ENCODE measurements around a stretch of chr10.

- PRO-cap: no peak
Observed at GRCh38 chr10:95471489-95472232, 89.5 kb downstream of the SORBS1 start.

- PRO-cap: no peak
Observed at GRCh38 chr10:95481165-95481750, 79.9 kb downstream of the SORBS1 start.

DNA sequence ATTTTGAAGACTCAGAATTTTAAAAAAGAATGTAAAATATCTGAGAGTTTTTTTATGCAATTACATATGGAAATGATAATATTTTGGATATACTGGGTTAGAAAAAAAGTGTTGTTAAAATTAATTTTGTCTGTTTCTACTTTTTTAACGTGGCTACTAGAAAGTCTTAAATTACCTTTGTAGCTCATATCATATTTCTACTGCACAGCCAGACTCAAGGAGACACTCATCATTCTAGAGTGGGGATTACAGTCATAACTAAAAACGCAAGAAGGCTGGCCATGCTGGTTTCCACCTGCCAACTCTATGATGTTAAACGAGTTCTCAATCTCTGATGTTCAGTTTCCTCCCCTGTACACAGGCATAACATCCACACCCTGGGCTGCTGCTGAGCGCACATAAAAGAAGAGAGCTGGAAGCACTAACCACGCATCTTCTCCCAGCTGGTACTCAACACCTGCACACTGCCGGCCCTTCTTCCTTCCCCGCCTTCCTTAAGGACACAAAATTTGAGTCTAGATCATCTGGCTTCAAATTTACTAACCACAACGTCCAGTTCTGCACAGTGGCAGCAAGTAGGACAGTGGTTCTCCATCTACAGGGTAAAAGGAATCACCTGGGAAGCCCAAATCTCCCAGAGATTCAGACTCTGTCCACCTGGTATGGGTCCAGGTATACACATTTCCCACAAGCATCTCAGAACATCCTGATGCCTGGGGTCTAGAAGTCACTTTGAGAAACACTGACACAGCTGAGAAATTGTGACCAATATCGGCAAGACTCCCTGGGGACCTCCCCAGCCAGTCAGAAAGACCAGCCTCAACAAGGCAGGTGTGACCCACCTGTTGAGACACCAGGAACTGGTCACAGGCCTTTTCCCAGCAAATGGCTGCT lies 60.4 kb downstream of the SORBS1 start:
- PRO-cap: no peak

DNA sequence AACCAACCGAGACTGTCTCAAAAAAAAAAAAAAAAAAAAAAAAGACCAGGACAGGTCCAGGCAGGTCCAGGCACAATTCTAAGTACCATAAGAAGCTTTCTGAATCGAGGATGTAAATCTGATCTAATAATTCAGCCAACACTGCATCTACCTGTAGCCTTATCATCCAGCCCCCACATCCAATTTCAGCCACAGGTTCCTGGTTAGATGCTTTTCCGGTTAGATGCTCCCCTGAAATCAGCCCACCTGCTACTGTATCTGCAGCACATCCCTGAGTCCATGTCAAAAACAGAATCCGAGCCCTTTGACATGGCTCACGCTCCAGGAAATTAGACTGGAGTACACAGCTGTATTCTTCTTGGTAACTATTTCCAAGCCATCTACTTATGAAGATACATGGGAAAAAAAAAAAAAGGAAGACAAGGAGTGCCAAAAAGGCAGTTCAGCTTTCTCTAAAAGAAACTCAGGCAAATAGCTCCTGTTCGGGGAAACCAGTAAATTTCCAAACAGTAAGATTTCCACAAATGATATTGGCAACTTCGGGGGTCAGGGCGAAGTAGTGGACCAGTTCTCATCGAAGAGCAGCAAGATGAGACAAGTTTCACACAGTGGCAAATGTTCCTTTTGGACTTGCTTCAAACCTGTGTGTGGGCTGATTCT lies 48.6 kb downstream of the SORBS1 start:
- PRO-cap: no peak

DNA sequence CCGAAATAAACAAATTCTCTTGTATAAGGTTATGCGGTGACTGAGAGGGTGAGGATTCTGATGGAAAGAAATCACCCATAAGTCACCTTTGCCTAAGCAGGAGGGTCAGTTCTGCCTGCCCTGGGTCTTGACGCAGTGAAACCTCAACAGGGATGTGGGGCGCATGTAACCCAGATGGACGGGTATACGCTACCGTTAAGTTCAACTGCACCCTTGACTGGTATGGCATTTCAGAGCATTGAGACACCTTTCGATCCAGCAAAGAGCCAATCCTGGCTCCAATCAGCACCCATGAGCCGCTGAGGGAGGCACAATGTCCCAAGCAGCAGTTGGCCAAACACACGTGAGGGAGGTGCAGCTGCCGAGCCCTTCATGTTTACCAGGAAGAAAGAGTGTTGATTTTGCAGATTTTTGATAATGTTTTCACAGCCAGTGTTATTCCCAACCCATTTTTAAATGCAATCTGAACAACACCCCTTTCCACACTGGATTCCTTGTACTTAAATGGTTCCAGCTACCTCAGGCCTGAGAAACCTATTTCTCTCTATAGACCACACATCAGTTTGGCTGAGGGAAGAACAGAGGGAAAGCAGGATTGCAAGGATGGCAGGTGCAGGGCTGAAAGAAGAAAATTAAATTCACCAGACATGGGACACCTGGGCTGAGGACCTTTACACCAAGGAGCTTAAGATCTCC lies 48.0 kb downstream of the SORBS1 start:
- PRO-cap: no peak

- PRO-cap: no peak
Observed at GRCh38 chr10:95535910-95536597, 25.1 kb downstream of the SORBS1 start.

DNA sequence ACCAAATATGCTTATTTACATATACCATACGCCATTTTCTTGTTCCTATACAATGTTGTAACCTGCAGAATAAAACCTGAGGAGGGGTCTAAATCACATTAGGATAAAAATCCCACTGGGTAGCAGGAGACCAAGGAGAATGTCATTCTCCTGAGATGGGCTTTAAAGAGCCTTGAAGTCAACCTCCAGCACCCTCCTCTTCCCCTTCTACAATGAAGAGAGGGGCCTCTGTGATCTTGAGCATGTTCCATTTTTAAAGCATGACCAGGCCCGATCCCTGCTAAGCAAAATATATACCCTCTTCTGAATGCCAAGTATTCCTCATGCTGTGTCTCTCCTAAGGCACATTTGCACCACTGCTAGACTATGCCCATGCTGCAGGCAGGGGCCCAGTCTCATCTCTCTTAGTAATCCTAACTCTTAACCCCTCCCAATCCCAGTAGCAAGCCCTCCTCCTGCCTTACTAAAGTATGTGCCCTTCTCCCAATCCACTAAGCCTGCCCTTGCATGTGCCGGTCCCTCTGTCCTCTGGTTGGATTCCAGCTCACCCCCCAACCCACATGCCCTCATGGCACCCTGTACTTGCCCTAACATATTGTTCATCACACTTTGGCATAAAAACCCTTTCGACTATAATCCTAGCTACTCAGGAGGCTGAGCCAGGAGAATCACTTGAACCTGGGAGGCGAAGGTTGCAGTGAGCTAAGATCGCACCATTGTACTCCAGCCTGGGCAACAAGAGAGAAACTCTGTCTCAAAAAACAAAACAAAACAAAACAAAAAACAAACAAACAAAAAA lies 18.3 kb downstream of the SORBS1 start:
- PRO-cap: no peak

DNA sequence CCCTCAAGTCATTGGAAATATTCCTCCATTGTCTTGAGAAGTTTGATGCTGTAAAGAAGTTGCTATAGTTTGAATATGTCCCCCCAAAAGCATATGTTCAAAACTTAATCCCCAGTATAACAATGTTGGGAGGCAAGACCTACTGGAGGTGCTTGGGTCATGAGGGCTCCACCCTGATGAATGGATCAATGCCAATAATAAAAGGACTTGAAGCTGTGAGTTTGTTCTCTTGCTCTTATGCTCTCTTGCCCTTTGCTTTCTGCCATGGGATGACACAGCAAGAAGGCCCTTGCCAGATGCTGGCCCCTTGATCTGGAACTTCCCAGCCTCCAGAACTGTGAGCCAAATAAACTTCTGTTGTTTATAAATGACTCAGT lies 11.8 kb downstream of the ENTPD1 start:
- PRO-cap: no peak

GRCh38 chr10:95784061-95784846 lies 28.3 kb downstream of the ENTPD1 start:
- PRO-cap: no peak

- PRO-cap: no peak
Observed at GRCh38 chr10:96151630-96152533, 21.8 kb downstream of the ZNF518A start.

- PRO-cap: no peak
Observed at GRCh38 chr10:96262095-96262535, 9.3 kb downstream of the BLNK start.

DNA sequence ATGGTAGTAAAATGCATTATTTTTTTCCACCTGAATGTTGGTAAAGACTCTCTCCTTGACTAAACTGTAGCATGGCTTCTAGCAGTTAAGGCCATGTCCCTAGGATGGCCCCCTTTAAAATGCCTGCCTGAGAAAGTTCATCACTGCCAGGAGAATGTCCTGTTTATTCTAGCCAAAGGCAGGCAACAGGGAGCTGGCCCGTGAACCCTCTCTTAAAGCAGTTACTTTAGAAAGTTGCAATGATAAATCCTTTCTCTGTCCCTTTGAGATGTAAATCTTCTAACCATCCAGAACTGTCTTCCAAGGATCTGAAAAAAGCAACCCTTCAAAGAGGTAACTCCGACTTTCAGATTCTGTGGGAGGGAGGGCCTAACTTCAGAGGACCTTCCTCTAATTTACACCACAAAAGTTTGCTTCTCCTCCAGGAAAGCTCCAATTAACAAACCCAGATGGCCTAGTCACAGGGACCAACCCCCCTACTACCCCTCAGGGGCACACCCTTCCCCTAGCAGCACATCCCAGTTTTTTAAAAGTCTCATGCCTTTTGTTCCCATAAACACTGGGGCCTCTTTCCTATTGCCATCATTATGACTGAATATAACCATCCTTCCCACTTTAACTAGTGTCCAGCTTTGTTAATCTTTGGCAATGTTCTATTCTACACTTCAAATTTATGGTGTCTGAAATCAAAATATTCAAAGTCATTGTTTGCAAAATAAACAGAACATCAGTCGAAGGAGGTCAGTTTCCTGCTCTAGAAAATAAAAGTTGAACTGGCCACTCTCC lies 5.6 kb downstream of the DNTT start:
- PRO-cap: no peak

- PRO-cap: no peak
Observed at GRCh38 chr10:96514845-96515524, 1.3 kb upstream of the TLL2 start.

DNA sequence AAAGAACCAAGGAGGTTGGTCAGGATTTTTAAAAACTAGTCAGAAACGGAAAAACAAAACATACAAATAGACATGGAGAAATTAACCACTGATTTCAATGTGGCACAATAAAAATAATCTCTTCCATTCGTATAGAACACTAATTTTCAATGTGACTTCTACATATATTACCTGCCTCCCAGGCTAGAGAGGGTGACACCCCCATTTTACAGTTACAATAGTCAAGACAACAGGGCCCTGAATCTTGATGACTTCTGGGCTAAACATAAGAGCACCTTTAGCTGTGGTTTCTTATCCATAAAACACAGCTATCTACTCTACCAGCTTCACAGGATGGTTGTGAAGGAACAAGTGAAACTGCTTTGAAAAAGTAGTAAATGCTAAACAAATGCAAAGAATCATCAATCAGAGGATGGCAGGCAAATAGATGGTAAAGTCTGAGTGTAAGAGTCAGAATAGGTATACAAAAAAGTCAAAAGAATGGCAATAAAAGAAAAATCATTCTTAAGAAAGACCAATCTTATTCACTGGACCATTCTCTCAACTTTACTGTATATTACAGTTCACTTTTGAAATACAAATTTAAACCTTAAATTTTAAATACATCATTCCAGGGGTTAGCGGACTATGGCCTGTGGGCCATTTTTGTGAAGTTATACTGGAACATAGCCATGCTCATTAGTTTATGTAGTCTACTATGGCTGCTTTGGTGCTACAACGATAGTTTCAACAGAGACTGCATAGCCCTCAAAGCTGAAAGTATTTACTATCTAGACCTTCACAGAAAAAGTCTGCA lies 3.7 kb upstream of the TLL2 start:
- PRO-cap: no peak

GRCh38 chr10:96551206-96551491 lies 35.7 kb downstream of the TM9SF3 start:
- PRO-cap: no peak

GRCh38 chr10:96559071-96559861 lies 27.5 kb downstream of the TM9SF3 start:
- PRO-cap: no peak

GRCh38 chr10:96567432-96567905 lies 19.3 kb downstream of the TM9SF3 start:
- PRO-cap: no peak

GRCh38 chr10:96587248-96588030 lies 627 bp upstream of the TM9SF3 start:
- PRO-cap: bidirectional peak, plus-strand start at chr10:96587355, minus-strand start at chr10:96587393; unidirectional peak, minus-strand start at chr10:96587444; unidirectional peak, minus-strand start at chr10:96587684

- PRO-cap: no peak
Observed at GRCh38 chr10:96700481-96701230, 19.7 kb downstream of the PIK3AP1 start.

DNA sequence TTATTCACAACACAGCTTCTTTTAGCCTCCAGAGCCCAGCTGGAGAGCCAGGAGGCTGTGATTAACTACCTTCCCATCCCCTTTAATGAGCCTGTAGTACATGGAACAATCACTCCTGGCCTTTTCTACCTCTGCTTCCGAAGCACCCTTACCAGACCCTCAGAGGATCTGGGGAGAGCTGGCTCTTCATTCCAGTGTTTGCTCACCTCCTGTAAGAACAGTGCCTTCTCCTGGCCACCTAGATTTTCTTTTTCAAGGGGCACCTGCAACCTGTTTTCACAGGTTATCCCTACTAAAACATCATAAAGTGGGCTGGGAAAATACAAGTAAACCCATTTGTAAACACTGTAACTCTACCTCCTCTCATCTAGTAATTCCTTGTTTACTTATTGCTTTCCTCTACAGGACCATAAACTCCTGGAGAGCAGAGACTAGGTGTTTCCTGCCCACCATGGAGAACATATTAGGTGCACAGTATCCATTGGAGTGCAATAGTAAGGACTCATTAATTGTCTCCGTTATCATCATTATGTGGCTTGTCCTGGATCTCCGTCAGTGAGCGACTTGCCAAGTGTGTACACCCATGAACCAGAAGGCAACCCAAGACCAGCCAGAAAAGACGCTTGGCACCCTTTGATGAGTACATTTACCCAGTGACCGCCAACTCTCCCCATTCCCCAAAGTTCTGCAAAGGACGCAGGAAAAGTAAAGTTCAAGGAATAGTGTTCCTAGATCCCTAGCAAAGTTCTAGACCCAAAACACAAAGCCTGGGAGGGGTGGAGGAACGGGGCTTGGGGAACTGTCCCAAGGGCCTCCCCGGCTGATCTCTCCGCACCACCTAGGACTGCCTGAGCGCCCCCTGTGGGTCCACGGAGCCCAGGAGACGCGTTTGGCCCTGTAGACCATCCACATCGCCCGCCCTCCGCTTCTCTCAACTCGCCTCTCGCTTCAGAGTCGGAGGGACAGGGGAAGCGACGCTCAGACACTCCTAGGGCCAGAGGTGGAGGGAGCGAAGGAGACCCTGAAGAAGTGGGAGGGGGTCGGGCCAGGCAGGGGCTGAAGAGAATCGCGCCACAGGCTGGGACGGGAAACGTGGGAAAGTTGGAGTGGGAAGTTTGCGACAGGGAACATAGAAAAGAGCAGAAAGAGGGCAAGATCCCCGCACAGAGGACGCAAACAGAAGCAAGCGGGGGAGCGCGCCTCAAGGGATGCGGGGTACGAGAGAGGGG lies 784 bp downstream of the PIK3AP1 start:
- PRO-cap: bidirectional peak, plus-strand start at position 951 of the sequence, minus-strand start at position 822 of the sequence

Data from gallbladder (tissue), 1 donor.